A375 (cell line): ENCODE data around the gene CWH43.

GRCh38 chr4:41538837-41539691, 1.1 kb downstream of the LIMCH1 start:
- RAMPAGE, long total RNA: no peak

- RAMPAGE, long total RNA: no peak
Observed at GRCh38 chr4:41613721-41614217, 75.8 kb downstream of the LIMCH1 start.

DNA sequence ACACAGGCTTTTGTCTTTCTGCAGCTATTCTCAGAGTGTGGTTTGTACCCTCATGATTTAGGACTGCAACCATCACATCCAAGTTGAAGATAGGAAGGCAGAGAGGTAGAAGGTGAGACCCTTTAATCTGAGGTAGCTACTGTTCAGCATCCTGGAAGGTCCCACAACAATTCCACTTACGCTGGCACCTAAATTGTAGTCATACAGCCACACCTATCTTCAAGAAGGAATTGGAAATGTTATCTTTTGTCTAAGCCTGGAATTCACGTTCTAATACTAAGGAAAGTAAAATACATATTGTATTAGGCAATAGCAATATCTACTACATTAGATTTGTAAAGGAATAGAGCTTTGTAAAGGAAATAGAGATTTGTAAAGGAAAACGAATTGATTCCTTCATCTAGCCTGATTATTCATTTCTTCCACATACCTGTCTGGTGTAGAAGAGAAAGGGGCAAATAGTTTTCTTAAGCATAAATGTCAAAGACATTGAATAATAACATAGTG, 76.4 kb upstream of the PHOX2B start:
- RAMPAGE, long total RNA: no peak

GRCh38 chr4:47486187-47486789, 1.2 kb downstream of the ATP10D start:
- RAMPAGE, long total RNA: no peak

- RAMPAGE, long total RNA: no peak
Observed at GRCh38 chr4:48016884-48017748, 544 bp downstream of the NIPAL1 start.

DNA sequence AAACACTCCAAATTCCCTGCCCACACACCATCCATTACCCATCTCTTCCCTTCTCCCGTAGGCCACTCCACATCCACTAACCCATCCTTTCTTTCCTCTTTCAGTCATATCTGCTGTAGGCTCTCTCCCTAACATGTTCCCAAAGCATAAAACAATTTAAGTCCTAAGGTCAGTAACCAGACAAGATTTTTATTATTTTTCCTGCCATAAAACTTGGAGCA, 5.5 kb downstream of the NIPAL1 start:
- RAMPAGE, long total RNA: no peak

GRCh38 chr4:48213736-48213984, 56.0 kb downstream of the TEC start:
- RAMPAGE, long total RNA: no peak

DNA sequence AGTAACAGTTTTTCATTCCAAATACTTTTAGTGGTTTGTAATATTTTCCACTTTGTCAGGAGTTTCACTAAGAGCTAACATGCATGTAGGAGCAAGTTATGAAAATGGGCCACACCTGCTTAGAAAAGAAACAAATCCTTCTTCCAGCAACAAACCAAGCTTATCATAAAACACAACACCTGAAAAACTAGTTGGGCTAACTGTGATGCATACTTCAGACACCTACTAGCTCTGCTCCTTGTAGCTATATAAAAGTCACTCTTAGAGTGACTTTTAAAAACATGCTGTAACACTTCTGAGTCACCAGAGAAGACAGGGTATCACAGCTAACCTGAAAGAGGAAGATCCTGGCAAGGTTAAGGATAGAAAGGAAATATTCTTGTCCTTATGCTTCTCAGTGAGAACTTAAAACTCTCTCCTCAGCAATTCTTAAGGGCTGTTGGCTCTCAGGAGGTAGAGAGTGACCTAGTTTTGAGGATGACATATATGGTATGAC, 3.6 kb upstream of the SLAIN2 start:
- RAMPAGE, long total RNA: no peak

DNA sequence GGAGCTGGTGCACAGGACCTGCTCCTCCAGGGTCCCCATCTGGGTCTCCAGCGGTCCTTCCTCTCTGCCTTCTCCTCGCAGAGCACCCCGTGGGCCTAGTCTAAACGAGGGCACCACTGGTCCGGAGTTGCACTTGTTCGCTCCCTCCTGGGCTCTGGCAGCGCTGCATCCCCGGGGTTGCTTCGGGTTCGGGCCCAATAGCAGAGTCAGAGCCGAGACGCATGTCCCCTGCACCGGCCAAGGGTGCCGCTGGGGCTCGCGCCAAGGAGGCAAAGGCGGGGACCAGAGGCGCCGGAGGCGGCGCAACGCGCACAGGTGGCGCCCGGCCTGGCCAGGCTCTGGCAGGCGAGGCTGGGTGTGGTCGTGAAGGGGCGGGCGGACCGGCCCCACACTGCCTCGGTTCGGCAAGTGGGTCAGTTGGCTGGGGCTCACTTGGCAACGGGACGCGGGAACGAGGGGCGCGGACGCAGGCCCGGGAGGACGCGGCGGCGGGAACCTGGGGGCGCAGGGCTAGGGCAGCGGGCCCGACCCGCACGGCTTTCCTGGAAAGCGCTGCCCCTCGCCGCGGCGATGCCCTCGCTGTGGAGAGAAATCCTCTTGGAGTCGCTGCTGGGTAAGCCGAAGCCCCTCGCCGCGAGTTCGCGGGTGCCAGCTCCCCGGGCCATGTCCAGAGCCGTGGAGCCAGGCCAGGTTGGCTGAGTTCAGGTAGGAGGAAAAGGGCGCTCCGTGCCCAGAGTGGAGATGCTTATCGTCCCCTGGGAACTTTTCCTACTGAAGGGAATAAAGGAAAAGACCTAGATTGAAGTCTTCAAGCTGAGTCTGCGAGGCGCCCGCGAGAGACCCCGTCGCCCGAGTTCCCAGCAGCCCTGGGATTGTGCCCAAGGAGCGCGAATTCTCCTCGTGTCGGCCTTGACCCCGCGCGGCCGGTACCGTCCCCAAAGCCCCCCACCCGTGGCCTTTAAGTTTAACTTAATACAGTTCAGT, at the start of gene CWH43:
Gene CWH43 (plus strand): TSS at position 416 of the 984 bp plus-strand sequence.
- RAMPAGE, long total RNA: no peak

DNA sequence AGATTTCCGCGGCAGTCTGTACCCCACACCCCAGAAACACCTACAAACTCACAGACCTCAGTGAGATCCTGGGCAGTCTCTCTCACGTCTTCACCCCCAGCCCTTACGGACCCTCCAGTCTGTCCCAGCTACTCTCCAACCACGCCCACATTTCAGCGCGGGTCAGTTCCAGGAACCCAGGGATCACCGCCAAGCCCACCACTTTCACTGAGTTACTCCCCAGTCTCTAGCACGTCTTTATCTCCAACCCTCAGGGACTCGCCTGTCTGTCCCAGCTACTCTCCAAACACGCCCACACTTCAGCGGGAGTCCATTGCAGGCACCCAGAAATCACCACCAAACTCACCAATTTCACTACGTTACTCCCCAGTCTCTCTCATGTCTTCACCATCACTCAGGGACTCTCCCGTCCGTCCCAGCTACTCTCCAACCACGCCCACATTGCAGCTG, 528.2 kb downstream of the CWH43 start:
- RAMPAGE, long total RNA: no peak

- RAMPAGE, long total RNA: no peak
Observed at GRCh38 chr4:52466188-52466508, 193.0 kb downstream of the USP46 start.

DNA sequence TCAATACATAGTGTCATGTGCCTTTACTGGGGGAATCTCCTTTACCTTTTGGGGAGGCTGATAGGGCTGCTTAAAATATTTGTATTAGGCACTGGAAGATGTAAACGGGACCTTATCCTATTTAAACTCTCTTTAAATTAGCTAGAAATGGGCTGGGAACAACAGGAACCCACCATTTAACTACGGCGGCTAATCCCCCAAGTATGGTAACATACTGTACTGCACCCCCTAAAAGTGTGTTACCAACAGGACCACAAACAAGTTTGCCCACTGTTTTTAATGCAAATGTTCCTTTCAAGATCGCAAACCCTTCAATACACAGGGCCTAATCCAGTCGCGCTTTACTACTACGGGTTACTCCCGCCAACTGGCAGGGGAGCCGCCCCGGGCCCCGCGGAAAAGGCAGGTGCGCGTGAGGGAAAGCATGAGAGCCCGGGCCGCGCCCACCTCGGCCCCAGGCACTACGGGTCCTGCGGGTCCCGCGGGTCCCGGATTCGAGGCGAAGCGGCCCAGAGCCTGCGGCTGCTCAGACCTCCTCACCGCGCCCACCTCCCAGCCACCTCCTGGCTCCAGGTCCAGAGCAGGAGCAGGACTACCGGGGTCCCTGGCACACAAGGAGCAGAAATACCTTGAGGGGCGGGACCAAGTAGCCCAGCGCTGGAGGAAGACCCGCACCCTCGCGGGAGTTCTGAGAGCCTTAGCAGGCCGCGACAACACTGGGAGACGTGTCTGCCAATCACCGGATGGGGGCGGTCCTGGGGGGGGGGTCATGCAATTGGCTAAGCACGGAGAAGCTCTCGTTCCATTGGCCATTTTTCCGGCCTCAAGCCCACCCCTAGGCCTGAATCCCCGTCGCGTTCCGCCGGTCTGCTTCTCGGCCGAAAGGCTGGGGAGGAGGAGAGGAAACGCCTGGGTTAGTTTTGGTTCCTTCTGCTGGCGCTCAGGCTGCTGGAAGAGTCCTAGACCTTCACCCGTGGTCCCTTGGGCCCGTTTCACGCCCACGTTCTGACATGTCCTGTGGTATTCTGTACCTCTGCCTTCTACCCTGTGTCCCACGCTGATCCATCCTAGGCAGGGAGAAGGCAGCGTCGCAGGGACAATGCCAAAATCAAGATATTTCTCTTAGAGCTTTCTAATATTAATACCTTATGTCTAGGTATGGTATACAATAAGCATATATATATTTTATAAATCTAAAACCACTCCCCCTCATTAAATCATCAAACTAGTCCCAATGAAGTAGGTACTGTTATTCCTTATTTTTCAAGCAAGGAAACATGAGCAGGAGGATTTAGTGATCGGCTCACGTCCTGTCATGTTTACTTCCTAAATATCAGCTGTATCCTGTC, 29.1 kb downstream of the ERVMER34-1 start:
- RAMPAGE, long total RNA: no peak

- RAMPAGE, long total RNA: no peak
Observed at GRCh38 chr4:52837687-52838226, 24.4 kb upstream of the RASL11B start.

- RAMPAGE, long total RNA: no peak
Observed at GRCh38 chr4:53352374-53352901, 13.4 kb downstream of the SCFD2 start.

- RAMPAGE, long total RNA: no peak
Observed at GRCh38 chr4:53390330-53390816, 12.9 kb downstream of the FIP1L1 start.

DNA sequence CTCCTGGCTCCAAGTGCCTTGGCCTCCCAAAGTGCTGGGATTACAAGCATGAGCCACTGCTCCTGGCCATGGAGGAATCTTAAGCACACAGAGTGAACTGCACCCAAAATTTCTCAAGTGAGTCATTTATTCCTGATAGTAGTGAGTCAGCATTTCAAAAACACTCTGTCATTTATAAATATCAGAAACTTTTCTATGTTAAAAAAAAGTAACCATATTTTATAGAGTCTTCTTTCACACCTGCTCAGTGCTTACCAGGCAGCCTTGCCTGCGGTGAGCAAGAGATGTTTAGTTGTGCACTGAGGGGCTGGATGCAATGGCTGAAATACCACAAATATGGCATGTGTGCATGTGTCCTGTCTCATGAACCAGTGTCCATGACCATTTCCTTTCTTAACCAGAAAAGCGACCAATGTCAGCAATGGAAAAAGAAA, 101.7 kb downstream of the FIP1L1 start:
- RAMPAGE, long total RNA: no peak

DNA sequence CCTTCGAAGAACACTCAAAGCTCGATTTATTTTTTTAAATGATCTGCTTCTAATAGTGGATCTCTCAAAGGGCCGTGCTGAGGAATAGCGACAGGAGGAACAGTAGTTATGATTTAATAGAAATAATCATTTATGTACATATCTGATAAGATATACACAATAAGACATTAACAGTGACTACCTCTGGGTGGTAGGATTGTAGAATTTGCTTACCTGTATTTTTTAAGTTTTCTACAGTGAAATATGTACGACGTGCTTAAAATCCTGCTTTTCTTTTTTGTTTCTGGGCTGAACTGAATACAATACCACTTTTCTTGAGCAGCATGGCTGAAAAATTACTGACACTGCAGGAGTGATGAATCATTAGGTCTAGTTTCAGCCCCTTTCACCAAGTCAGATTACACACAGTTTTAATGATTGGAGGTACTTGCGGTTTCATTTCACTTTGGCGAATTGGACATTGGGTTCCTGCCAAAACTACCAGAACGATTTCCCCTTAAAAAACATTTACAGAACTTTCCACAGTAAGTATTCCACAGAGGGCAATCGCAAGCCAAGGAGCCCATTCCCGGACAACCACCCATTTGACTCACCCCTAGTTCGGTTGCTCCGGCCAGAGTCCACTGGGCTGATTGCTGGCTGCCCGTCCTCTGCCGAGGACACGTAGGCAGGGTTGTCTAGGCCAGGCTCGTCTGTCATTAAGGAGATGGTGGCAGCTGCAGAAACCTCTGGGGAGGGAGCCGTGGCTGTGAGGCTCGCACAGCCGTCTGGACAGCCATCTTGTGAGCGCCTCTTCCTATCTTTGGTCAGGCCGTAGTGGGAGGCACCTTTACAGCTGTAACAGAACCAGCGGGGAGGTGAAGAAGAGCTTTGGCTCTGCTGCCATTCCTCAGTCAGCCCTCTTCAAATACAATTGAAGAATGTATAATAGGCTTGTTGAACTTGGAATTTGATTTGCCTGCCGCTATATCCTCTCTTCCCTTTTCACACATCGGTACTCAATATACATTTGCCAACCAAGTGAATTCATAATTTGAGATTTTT, 83.6 kb downstream of the LNX1 start:
- RAMPAGE, long total RNA: no peak

DNA sequence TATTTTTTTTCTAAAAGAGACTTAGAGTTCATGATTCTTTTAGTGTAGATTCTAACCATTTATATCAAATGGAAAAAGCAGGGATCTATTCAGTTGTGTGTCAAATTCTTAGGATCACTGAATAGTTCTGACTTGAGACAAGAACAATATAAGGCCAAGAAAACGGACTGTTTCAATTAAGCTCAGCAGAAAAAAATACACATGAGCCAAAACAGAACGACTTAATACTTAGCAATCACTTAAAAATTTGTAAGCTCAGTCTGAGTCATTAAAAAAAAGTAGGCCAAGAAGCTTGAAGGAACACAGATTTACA, 49.9 kb downstream of the LNX1 start:
- RAMPAGE, long total RNA: no peak

GRCh38 chr4:53652355-53652923, 61.2 kb upstream of the LNX1 start:
- RAMPAGE, long total RNA: no peak

GRCh38 chr4:53929923-53930463, 134.4 kb downstream of the CHIC2 start:
- RAMPAGE, long total RNA: no peak